Bronchus fibroblast of lung (primary cell): ENCODE data around the genes CXCR4 and ARHGAP15.

DNA sequence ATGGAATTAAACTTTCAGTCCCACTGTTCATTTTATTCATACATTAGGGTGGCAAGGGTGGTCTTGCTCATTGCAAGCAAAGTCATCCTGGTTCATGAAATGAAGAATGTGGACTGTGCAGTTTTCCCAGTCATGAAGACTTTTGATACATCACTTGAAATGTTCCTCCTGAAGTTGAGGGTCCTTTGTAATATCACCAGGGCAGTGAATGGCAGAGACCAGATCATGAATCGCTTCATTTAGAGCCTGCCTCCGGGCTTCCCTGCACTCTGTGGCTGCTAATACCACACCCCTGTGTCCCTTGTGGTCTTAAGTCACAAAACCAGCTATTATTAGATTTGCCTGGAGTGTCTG lies 147.8 kb downstream of the MGAT5 start:
- RAMPAGE, long total RNA, result no peak

GRCh38 chr2:134453699-134454238 lies 199.9 kb downstream of the MGAT5 start:
- RAMPAGE, long total RNA, result no peak

GRCh38 chr2:134655904-134656328 lies 62.9 kb downstream of the TMEM163 start:
- RAMPAGE, long total RNA, result no peak

GRCh38 chr2:134823500-134823954 lies 14.9 kb upstream of the ACMSD start:
- RAMPAGE, long total RNA, result no peak

GRCh38 chr2:134862485-134863221 lies 24.2 kb downstream of the ACMSD start:
- RAMPAGE, long total RNA, result no peak

DNA sequence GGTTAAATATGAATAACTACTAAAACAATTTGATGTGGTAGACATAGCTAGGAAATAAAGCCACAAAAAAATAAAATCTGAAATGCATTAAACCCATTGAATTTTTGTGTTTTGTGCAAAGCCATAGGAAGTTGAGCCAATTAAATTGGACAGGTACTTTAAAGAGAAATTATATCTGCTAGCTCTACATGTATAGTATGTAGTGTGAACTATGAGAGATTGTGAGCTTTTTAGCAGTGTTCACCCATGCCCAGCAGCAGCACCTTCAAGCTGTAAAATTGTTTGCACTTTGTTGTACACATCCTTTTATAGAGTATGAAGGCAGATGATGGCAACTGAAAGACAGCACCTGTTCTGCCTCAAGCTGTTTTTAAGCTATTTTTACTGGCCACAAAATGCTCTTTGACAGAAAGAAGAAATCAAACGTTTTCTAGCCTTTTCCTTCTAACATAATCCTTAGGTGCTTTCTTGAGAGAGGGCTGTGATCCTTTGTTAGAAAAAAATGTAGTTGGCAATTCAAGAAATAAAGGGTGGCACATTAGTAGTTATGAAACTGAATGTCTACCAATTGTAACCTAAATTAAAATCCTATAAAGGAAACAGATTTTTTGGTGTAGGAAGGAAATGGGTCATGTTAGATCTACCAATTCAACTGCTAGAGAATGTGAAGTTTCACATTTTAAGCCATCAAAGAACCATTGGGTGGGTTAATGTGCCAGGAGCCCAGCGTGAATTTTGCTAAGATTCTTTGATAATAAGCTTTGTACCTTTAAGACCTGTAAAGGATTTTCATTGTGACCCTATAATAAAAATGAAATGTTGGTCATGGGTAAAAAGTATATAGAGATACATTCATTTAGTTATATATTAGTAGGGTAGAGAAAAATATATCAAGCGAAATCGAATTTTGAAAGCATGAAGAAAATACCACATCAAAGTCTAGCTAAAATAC lies 59.5 kb downstream of the R3HDM1 start:
- RAMPAGE, long total RNA, result no peak

- RAMPAGE, long total RNA, result no peak
Measured at GRCh38 chr2:135753602-135754056, 12.0 kb downstream of the UBXN4 start.

GRCh38 chr2:135876545-135876869 lies 264 bp upstream of the MCM6 start:
- RAMPAGE, long total RNA, result no peak

- RAMPAGE, long total RNA, result no peak
Measured at GRCh38 chr2:136118010-136118833, at the start of gene CXCR4. CXCR4 (minus strand) TSS chr2:136118149.

- RAMPAGE, long total RNA, result no peak
Measured at GRCh38 chr2:136125844-136127049, 8.3 kb upstream of the CXCR4 start.

GRCh38 chr2:136133142-136133784 lies 15.3 kb upstream of the CXCR4 start:
- RAMPAGE, long total RNA, result no peak

DNA sequence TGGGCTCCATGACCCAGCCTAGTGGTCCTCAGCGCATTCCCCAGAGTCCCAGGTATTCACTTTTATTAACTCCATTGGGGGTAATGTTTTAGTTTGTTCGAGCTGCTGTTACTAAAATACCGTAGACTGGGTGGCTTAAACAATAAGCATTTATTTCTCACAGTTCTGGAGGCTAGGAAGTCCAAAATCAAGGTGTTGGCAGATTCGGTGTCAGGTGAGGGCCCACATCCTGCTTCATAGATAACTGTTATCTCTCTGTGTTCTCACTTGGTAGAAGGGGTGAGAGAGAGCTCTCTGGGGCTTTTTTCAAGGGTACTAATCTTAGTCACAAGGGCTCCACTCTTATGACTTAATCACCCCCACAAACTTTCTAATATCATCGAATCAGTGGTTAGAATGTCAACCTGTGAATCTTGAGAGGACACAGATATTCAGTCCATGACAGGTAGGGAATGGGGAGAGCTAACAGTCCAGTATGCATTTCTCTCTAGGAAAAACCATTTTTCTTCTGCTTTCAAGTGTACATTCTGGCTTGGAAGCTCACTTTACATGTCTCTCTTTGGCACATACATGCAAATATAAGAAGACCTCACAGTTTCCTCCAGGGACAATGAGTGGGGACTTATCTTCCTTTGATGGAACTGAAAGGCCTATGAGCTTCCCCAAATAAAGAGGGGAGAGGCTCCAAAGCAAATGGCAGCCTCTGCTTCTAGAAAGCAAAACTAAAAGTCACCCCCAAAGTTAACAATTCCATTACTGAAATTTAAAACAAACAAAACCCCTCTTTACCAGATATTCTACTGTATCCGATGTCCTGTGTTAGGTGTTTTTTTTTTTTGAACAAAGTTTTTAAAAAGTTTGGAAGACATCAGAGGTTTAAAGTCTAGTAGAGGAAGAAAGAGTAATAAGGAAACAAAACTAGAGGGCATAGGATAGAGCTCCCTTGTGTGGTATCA lies 95.0 kb upstream of the CXCR4 start:
- RAMPAGE, long total RNA, result no peak

GRCh38 chr2:136378432-136378775 lies 260.5 kb upstream of the CXCR4 start:
- RAMPAGE, long total RNA, result no peak

DNA sequence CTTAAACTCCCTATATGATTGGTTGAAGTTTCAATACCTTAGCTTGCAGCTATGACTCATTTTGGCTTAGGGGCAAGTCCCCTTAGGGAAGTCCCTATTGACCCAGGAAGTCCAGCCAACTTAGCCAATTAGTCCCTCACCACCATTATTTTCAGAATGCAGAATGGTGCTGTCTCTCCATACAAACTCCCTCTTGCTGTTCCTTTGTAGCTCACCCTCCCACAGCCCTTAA lies 11.5 kb upstream of the HNMT start:
- RAMPAGE, long total RNA, result no peak

GRCh38 chr2:138395853-138396225 lies 105.7 kb upstream of the SPOPL start:
- RAMPAGE, long total RNA, result no peak

GRCh38 chr2:139410425-139411287 lies 630.5 kb upstream of the NXPH2 start:
- RAMPAGE, long total RNA, result no peak

DNA sequence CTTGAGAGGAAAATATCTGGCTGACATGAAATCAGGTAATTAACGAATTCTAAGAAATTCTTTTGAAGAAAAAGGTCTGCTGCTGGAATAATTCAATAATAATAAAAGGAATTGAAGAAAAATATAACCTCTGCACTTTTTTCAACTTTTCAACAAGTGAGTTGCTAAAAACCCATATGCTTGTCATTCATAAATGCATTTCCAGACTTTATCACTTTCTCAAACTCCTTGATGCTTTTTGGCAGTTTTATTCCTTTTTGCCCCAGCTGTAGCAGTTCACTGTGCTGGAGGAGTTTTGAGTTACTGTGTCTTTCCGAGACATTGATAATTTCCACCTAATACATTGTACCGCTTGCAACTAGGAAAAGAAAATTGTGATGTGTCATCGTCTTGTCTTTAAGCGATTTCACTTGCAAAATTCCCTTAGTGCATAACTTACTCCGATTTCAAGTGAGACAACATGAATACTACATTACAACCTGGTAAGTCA lies 340.7 kb upstream of the KYNU start:
- RAMPAGE, long total RNA, result no peak

- RAMPAGE, long total RNA, result no peak
Measured at GRCh38 chr2:143041867-143042413, 87.3 kb upstream of the ARHGAP15 start.

DNA sequence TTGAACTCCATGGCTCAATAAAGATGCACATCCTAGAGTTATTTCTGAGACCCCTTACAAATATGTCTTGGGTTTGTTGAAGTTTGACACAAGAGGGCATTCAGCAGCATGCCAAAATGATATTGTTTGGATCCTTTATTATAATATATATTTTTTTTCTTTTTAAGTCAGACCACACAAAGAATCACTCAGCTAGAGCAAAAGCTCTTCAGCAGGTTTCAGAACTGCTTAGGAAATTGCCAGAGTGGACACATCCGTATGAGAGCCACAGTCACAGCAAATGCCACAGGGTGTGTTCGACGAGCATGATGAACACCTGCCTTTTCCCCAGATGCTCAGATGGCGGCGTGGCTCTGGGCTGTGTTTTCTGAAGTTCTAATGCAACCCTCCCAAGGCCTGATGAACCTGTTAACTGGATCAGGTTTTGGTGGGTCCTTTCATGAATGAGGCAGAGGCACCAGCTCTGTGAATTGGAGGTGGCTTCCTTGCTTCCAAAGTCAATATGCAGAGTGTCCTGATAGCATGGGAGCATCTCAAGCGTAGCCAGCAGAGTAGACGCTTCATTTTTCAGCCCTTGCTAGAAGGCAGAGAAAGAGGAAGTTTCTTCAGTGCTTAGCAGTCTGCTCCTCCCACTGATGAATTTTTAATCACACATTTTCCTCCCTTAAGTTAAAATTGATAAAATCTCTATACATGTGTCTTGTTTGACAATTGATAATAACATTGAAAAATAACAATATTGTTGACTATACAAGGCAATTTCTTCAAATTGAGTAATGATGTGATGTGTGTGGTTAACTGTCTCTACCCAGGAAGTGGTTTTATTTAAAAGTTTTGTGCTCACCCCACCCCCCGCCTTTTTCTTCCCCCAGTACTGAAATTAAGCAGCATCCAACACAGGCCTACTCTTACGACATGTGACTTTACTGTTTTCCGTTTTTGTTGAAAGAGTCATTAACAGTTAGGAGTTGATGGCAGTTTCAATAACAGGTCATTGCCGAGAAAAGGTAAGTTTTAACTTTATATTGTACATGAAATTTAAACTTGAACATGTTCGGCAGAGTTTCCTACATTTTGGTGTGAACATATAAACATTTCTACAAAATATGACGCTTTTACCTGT lies at the start of gene ARHGAP15:
TSS of gene ARHGAP15 (plus strand) at position 960 of the 1,123 bp plus-strand sequence.
- RAMPAGE, long total RNA, result no peak

- RAMPAGE, long total RNA, result no peak
Measured at GRCh38 chr2:143819383-143819735, 513.0 kb downstream of the GTDC1 start.